H7 (cell line): ENCODE measurements around a stretch of chr7.

DNA sequence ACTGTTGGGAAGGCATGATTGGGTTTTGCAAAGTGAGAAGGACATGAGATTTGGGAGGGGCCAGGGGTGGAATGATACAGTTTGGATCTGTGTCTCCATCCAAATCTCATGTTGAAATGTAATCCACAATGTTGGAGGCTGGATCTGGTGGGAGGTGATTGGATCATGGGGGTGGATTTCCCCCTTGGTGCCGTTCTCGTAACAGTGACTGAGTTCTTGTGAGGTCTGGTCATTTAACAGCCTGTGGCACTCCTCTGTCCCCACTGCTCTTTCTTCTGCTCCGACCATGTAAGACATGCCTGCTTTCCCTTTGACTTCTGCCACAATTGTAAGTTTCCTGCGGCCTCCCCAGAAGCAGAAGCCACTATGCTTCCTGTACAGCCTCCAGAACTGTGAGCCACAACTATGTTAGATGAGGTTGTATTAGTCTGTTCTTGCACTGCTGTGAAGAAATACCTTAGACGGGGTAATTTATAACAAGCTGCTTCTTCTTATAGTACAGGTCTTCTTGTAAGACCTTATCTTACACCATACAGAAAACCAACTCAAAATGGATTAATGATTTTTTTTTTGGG lies 241.7 kb upstream of the KLF14 start:
- RAMPAGE, long total RNA: no peak

DNA sequence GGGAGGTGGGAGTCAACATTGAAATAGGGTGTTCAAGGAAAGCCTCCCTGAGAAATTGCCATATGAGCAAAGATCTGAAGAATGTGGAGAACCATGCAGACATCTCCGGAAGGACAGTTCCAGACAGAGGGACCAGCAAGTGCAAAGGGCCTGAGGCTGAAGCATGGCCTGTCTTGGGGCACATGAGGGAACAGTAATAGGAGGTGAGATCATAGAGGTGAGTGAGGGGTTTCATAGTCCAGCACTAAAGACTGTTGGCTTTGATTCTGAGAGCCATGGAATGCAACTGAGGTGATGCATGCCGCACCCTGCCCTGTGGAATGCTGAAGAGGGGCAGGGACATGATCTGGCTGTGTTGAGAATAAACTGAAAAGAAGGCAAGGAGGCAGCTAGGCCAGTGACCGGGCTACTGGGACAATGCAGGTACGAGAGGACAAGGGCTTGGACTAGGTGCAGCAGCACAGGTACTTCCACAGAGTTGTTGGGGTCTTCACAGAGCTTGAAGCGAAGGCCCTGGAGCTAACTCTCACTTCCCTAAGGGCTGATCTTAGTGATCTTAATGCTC lies 253.1 kb upstream of the KLF14 start:
- RAMPAGE, long total RNA: no peak

DNA sequence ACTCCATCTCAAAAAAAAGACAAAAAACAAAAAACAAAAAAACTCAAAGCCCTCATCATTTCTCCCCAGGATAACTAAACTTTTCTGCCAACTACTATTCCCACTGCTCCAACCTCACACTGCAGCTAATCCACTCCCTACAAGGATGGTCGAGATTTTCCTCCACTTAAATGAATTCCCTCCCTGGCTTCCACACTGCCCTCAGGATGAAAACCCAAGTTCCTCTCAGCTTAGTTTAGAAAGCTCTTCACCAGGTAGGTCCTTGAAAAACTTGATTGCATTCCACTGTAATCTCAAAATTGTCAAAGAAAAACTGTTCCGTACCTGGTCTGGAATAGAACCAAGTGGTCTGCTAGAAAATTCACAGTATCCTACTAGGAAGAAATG lies 294.3 kb upstream of the KLF14 start:
- RAMPAGE, long total RNA: no peak

DNA sequence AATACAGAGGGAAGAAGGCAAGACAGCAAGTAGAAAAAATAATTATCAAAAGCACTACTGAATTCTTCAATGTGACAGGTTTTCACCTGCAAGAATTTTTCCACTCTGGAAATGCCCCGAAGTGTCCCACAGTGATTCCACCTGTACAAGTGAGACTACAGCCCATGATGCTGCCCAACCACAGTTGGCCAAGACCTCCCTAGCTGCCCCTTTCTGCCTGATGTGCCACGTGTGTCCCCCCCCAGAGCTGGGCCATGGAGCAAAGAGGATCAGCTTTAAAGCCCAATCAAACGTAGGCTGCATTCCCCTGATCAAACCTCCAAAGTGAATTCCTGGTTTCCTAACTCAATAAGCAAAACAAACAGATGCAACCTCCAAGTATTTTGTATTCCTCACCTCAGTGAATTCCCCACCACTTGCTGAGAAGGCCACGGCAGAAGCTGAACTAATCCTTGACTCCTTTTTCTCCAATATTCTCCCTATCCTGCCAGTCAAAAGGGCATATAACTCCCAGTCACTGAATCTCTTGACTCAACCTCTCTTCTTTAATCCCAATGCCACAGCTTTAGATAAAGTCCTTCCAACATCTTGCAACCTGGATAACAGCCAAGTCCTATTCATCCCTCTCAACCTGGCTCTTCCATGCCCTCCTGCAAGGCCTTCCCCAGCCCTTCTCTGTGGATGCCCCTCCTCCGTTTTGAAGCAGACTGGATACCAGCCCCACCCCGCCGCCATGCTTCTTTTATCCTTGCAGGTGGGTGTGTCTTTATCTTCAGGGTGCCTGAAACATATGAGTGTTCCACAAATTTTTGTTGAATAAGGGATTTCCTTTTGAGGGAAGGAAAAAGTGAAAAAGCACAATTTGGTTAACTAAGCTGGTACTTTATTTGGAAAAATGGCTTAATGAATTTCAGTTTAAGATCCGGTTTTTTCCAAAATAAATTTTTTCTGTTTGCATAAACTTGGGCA lies 285.2 kb upstream of the MKLN1 start:
- RAMPAGE, long total RNA: no peak

GRCh38 chr7:131048607-131049779 lies 278.7 kb upstream of the MKLN1 start:
- RAMPAGE, long total RNA: no peak

DNA sequence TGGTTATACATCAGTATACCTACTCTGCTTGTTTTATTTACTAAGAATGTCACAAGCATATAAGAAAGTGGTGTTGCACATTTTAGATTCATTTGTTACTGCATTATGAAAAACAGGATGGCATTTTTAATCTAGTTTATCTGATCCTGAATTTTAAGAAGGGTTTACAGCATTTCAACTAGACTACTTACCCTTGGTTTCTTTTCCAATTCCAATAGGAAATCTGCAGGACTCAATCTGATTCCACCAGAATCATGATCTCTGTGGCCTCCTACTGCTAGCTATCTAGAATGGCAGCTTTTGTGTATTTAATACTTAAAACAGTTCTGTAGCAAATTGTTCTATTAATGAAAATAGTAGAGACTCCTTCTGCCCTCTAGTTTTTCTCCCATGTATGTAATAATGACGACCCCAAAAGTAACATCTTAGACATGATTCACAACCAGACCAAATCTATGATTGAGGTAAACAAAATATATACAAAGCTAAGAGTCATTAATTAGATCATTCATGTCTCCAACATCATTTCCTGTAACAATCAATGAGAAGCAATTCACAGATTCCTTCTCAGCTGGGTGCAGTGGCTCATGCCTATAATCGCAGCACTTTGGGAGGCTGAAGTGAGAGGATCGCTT lies 259.1 kb upstream of the MKLN1 start:
- RAMPAGE, long total RNA: no peak

DNA sequence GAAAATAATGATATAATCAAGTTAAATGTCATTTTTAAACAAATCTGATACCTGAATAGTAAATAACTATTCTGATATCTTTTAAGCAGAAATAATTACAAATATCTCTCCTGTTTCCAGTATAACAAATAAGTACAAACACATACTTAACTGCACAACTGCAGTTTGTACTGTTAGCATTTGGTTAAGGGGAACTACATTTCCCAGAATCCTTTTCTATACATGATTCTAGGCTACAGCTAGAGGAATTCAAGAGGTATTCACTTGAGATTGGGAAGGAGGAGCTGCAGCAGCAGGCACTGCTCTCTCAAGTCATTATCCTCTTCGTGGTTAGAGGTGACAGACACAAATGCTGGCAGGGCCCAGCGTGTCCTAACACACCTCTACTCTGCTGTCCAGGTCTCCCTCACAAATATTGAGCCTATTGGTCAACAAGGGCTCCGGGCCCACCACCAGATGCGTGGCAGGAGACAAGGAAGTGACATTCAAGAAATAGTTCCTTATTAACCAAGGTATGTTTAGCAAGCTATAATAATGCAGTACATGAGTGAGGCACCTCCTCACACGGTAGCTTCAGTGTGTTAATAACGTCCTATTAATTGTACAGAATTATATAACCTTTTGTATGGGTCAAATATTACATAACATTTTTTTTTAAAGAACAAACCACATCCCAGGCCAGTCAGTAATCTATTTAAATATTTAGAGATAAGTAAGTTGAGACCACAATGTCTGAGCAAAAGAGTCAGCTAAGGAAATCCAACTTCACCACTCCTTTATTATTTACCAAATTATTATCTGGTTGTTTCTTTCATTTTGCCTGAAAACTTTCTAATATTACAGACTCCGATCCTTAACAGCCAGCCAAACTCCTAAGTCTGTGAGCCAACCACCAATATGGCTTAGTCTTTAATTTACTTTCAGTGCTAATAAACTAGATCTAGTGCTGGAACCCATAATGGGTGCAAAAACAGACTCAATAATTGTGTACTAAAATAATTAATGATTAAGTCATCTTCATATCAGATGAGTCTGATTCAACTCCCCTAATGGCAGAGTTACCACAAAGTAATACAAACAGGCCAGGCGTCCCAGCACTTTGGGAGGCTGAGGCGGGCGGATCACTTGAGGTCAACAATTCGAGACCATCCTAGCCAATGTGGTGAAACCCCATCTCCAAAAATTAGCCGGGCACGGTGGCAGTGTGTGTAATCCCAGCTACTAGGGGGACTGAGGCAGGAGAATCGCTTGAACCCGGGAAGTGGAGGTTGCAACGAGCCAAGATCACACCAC lies 254.7 kb upstream of the MKLN1 start:
- RAMPAGE, long total RNA: no peak

DNA sequence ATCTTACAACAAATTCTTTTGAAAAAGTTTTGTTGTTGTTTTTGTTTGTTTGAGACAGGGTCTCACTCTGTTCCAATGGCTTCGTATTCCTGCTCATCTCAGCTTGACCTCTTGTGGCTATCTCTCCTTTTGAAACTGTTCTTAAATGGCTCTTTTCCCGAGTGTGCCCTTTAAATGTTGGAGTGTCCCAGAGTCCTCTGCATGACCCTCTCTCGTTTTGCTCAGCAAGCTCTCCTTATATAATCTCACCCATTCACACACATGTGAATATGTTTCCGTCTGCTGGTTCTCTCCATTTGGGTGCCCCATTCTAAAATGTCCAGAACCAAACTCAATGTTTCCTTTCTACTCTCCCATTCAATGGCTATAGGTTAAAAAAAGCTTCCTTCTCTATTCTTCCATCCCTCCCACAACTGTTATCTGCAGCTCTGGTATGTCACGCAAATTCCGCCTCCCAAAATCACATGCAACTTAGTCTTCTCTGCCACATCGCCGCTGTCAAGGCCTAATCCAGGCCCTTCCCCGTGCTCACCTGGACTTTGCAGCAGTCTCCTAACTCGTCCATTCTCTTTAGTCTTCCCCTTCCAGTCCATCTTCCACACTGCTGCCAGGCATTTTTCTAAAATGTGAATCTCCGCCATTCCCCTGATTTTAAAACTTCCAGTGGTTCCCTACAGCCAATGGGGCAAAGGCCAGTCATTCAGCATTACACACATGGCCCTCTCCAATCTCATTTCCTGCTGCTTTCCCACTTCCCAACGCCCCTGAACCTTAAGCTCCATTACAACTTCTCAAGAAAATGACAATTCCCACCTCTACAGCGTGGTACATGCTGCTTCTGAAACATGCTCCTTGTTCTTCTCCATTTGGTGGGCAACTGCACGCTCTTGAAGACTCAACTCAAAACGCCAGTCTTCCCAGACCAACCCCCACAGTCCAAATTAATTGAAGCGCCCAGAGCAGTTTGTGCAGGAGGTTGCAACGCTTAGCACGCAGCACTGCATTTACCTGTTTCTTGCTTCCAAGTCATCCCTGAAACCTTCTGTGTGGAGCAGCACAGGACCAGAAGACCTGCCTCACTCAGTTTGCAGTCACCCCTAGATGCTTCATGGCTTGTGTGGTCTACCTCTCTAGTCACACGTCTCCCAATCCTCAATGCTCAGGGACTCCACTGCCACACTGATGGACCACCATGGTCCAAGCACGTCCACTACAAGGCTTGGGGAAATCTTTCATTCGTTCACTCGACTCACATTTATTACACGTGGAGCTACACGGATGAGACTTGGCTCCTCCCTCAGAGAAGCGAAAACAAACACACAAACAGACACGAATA lies 248.4 kb upstream of the MKLN1 start:
- RAMPAGE, long total RNA: no peak

DNA sequence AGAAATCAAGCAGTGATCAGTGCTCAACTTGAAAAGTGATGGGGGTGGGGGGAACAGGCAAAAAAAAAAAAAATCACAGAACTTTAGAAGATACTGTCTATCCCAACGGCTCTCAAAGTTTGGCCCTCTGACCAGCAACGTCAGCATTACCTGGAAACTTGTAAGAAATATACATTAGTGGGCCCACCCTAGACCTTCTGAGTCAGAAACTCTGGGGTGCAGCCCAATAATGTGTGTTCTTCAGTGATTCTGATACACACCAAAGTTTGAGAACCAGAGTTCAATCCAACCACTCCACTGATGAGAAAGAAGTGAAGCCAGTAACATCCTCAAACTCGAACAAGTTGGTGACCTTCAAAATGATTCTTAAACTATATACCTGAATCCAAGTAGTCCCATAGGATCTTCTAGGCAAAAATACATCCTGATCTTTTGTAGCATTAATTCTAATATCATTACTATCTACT lies 227.8 kb upstream of the MKLN1 start:
- RAMPAGE, long total RNA: no peak

- RAMPAGE, long total RNA: no peak
Measured at GRCh38 chr7:131108513-131108922, 219.2 kb upstream of the MKLN1 start.

- RAMPAGE, long total RNA: no peak
Measured at GRCh38 chr7:131164352-131165105, 163.1 kb upstream of the MKLN1 start.

- RAMPAGE, long total RNA: no peak
Measured at GRCh38 chr7:131203119-131203732, 124.5 kb upstream of the MKLN1 start.

DNA sequence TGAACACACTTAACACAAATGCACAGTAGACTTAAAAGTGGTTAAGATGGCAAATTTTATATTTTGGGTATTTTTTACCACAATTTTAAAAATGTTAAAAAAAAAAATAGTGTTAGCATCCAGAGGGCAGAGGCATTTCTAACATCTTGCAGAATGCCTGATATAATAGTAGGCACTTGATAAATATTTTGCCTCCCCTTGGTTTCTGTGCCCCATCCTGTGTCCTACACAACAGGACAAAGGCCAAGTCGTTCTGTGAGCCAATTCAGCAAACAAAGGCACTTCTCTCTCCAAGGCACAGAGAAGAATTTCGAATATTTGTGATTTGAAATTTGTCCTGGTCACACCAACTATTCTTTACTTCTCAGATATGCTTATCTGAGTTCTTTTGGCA lies 108.5 kb upstream of the MKLN1 start:
- RAMPAGE, long total RNA: no peak

DNA sequence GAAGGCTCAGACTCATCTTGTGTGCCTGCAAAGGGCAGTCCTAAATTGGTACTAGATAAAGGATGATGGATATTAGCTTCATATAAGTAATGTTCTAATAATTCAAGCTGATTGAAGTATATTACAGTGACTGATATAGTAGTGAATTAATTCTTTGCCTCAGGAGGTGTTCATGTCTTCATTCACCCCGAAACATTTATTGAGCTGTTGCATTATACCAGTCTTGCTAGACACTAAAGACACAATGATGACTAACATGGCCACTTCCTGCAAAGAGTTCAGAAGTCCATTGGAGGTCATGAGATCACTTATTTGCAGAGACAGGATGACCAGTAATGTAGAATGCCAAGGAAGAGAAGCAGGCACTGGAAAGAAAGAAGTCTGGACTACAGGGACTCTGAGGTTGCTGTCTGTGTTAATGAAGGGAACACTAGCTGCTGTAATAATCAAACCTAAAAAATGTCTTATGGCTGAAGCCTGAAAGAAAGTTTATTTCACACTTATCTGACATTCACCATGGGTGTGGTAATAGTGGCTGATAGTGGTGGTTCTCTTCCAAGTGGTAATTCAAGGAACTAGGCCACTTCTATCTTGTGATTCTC lies 89.4 kb upstream of the MKLN1 start:
- RAMPAGE, long total RNA: no peak

- RAMPAGE, long total RNA: no peak
Measured at GRCh38 chr7:131334536-131335339, 7.1 kb downstream of the MKLN1 start.

- RAMPAGE, long total RNA: no peak
Measured at GRCh38 chr7:131502738-131503497, 53.5 kb downstream of the PODXL start.

DNA sequence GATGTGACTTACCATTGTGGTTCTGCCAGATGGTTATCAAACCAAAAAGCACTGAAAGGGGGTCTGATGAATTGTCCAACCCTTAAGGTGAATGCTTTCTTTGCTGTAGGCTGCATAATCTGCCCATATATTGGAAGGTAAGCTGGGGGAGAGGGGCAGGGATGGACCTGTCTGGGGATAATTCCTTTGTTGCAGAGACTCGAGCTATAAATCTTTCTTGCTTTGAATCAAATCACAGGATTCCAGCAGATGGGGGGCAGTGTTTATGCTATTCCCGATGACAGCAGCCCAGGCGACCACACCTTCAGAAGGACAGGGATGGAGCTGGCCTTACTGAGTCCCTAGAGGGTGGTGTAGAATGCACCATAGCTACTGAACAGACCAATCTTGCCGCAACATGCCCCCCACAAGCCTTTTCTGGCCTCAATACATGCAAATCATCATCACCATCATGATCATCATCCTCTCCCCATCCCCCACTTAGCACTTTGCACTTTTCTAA lies 2.5 kb downstream of the PODXL start:
- RAMPAGE, long total RNA: no peak

DNA sequence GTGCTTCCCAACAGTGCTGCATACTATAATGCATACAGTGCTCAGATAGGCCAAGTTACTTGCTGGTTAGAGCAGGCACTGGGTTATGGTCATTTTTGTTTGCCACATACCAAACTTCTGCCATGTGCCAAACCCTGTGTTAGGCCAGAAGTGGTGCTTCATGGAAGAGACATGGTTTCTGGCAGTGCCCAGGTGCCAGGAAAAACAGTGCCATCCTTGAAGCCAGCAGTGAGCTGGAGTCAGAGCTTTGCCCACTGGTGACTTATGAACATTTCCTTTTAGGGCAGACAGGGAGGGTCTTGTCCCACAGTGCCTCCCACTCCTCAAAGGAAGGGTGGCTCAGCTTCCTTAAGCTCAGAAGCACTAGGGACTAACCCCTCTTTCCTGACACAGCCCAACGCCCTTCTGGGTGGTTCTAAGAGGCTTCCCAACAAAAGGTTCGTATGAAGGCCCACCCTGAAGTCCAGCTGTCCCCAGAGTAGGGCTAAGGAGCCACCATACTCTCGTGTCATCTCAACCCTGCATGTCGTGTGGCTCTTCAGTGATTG lies 2.0 kb downstream of the PODXL start:
- RAMPAGE, long total RNA: no peak

DNA sequence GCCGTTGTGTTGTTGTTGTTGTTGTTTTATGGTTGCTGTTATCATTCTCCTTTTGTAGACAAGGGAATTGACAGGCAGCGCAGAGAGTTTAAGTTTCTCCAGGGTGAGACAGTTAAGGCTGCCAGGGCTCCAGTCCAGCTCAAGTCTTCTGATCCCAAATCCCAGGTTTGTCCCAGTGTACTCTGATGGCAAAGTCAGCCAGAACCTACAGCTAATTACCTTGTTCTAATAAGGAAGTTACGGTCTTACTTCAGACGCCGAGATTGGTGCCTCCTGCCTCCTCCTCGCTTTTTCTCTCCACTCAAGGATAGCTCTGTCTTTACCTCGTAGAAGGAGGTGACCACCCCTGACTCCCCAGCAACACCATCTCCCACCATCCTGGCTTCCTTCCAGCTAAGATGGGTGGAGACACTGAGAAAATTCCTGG lies 21.4 kb upstream of the PODXL start:
- RAMPAGE, long total RNA: no peak

DNA sequence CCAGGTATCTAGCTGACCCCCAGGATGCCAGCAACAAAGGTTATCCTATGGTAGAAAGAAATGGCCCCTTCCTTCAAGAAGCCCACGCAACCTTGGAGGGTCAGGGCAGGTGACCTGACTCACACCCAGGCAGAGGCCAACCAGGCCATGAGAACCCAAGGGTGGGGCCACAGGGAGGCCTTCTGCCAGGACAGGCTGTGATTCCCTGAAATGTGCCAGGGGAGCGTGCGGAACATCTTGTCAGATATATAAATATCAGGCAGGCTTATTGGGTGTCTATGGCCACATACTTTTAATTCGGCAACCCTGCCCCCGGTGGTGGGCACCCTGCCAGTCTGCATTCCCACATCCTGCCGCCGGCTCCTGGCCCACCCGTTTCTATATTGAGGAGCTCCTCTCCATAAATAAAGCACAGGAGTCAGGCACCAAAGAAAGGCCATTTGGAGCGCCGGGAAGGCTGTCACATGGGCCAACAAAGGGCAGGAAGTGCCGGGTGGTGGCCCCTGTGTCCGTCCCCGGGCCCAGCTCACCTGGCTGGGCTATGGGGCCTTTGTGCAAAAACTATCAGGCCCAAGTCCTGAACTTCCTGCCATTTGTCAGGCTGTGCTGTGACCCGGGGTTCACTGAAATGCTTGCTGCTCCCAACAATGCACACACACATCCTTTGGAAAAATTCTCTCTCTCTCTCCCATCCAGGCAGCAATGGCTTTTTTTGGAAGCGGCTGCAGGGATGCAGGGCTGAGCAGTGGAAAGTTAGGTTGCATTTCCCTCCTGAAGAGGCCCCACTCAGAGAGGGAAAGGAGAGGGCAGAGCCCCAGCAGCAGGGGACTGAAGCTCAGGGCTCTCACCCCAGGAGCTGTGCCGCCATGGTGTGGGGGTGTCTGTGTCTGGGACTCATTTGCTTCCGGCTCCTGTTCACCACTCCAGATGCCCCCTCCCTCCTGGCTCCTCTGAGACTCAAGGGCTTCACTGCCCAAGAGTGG lies 25.0 kb upstream of the PODXL start:
- RAMPAGE, long total RNA: no peak